SEM (cell line): ENCODE measurements around a stretch of chr1.

GRCh38 chr1:27569426-27569735 is 34.6 kb downstream of the AHDC1 start:
- PRO-cap: no peak

GRCh38 chr1:27572167-27573332 is 31.4 kb downstream of the AHDC1 start:
- PRO-cap: no peak

- PRO-cap: no peak
These were observed 10.5 kb downstream of the AHDC1 start for GRCh38 chr1:27593208-27594062.

GRCh38 chr1:27601391-27602767 is 2.1 kb downstream of the AHDC1 start:
- PRO-cap: no peak

- PRO-cap: no peak
These were observed 15.0 kb upstream of the AHDC1 start for GRCh38 chr1:27618883-27619346.

GRCh38 chr1:27655896-27656501 is 16.0 kb downstream of the IFI6 start:
- PRO-cap: no peak

DNA sequence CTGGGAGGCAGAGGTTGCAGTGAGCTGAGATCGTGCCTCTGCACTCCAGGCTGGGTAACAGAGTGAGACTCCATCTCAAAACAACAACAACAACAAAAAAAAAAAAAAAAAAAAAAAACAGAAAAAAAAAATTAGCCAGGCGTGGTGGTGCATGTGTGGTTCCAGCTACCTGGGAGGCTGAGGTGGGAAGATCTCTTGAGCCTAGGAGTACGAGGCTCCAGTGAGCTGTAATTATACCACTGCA is 11.9 kb downstream of the FAM76A start:
- PRO-cap: no peak

GRCh38 chr1:27789405-27790008 is 16.5 kb downstream of the STX12 start:
- PRO-cap: no peak

DNA sequence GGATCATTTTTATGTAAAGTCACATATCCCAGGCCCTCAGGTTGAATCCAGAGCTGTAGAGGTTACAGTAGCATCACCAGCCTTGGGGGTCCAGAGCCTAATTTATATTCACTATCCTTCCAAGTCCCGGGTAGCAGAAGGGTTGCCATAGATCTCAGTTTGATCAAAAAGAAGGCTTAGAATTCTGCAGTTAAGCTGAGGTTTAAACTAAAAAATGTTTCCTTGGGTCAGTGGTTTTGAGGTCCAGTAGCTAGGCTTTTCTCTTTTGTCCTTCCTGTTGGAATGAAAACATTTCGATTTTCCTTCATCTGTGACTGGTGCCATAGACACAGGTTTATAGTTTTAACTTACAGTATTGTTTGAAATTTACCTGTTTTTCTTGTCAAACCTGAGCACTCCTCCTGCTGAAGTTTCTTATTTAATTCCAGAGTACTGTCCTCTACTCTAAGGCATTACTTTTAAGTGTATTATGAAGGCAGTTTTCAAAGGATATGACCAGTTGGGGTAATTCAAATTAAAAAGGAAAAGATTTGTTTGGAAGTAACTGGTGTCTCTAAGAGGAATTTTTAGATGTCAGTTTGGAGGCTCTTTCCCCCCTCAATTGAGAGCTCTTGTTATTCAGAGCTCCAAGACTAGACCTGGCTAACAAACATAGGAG is 20.3 kb downstream of the PPP1R8 start:
- PRO-cap: no peak

GRCh38 chr1:27884998-27885423 is 12.7 kb downstream of the THEMIS2 start:
- PRO-cap: no peak

- PRO-cap: no peak
These were observed 33.4 kb downstream of the XKR8 start for GRCh38 chr1:27993067-27993733.

GRCh38 chr1:28278540-28279310 is 19.4 kb downstream of the SESN2 start:
- PRO-cap: no peak

GRCh38 chr1:28296515-28297439 is 32.1 kb upstream of the MED18 start:
- PRO-cap: no peak

DNA sequence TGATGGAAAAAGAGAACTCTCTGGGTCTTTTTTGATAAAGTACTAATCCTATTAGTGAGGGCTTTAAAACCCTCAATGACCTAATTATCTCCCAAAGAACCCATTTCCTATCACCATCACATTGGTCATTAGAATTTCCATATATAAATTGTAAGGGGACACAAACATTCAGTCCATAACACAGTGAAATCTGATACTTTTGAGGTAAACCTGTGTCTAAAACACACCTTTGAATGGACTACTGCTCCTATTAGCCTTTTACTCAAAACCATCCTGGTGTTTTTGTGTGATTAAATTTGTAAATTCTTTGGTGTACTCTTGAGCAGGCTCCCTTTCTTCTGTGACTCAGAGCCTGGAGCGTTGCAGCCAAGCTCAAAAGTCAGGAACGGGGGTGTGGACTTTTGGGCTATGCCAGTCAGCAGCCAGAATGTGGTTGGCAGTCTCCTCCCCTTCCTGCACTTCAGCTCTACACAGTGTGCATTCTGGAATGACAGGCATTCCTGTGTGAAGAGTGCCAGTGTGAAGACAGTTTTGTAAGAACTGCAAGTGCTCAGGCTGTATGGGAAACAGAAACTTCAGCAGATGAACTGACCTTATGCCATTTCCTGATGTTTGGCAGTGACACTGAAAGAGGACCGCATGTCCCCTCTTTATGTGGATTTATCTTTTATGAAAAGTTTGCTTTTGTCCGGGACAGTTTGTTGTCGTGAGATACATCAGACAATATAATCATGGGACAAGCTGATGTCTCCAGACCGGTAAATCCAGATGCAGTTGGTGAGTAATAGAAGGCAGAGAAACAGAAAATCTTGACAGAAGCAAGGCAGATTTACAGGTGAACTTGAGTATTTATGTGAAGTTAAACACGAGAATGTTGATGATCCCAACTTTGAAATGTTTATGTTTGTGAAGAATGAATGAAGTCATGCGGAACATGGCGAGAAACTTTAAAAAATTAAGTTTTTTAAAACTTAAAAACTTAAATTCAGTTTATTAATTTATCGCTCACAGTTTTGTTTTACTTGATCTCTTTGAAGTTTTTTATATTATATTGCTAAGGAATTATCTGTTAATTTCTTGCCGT is 67.8 kb upstream of the RCC1 start:
- PRO-cap: bidirectional peak, plus-strand start at position 497 of the sequence, minus-strand start at position 342 of the sequence

GRCh38 chr1:28457529-28457815 is 48.4 kb upstream of the RCC1 start:
- PRO-cap: no peak

DNA sequence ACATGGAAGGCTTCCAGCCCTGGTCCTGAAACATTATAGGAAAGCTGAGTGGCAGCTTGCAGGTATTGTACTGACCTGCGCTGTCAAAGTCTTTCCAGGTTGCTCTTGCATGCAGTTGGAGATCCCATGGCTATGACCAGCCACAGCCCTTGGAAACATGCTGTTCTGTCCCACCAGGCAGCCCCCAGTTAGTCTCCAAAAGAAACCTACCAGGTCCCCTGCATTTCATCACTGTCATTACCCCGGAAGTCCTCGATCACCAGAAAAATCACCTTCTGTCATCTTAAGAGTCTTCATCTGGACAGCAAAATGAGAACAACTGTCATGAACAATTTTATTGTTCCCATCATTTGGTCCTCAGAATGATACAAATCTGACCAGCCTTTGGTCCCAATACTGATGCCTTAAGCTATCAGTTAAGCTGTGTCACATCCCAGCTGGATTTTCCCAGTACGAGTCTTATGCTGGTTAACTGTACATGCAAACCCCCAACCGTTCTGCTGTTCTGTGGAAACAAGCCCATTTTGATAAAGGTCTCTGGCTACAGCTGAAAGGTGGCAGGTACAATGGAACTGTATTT is 11.6 kb upstream of the RAB42 start:
- PRO-cap: no peak

GRCh38 chr1:28648464-28649635 is 6.0 kb upstream of the TAF12 start:
- PRO-cap: bidirectional peak, plus-strand start at chr1:28648600, minus-strand start at chr1:28648251

DNA sequence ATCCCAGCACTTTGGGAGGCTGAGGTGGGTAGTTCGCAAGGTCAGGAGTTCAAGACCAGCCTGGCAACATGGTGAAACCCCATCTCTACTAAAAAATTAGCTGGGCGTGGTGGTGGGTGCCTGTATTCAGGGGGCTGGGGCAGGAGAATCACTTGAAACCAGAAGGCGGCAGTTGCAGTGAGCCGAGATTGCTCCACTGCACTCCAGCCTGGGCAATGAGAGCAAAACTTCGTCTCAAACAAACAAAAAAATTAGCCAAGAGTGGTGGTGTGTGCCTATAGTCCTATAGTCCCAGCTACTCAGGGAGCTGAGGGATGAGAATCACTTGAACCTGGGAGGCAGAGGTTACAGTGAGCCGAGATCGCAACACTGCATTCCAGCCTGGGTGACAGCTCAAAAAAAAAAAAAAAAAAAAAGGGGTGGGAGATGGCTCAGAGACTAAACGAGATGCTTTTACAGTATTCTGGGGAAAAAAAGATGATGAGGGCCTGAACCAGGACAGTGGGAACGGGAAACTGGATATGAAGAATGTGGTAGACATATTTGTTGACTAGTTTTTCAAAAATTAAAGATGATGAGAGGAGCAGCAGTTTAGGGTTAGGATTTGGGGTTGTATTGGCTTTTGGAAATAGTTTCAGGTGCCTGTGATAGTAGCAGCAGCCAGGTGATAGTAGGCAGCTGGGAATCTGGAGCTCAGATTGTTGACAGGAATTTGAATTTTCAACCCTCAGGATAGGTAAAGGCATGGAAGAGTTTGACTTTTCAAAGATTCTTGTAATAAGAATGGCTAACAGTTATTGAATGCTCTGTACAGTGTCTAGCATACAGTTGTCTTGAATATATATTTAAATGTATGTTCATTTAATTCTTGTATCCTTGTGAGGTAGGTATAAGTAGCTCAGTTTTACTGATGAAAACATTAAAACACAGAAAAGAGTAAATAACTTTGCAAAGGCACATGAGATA is 18.1 kb downstream of the YTHDF2 start:
- PRO-cap: no peak

- PRO-cap: bidirectional peak, plus-strand start at chr1:28914569, minus-strand start at chr1:28914343
These were observed 345 bp upstream of the EPB41 start for GRCh38 chr1:28914009-28914438.

DNA sequence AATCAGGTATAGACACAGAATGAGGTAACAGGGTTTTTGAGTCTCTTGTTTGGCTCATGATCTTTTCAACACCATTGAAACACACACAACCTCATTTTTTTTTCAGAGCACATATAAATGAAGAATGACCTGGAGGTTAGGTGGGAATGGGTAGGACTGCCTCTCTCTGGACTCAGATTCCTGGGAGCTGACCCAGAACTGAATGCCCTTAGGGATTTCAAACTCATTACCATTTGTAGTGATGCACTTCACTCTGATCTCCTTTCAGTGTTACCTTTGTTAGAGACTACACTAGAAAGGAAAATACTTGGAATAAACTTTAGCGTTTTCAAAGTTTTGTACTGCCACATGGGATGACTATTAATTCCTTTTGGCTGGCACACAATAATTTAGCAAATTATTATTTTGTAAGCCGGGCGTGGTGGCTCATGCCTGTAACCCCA is 51.1 kb downstream of the EPB41 start:
- PRO-cap: no peak